ENCODE data around the genes STK17A and SPDYE1.

DNA sequence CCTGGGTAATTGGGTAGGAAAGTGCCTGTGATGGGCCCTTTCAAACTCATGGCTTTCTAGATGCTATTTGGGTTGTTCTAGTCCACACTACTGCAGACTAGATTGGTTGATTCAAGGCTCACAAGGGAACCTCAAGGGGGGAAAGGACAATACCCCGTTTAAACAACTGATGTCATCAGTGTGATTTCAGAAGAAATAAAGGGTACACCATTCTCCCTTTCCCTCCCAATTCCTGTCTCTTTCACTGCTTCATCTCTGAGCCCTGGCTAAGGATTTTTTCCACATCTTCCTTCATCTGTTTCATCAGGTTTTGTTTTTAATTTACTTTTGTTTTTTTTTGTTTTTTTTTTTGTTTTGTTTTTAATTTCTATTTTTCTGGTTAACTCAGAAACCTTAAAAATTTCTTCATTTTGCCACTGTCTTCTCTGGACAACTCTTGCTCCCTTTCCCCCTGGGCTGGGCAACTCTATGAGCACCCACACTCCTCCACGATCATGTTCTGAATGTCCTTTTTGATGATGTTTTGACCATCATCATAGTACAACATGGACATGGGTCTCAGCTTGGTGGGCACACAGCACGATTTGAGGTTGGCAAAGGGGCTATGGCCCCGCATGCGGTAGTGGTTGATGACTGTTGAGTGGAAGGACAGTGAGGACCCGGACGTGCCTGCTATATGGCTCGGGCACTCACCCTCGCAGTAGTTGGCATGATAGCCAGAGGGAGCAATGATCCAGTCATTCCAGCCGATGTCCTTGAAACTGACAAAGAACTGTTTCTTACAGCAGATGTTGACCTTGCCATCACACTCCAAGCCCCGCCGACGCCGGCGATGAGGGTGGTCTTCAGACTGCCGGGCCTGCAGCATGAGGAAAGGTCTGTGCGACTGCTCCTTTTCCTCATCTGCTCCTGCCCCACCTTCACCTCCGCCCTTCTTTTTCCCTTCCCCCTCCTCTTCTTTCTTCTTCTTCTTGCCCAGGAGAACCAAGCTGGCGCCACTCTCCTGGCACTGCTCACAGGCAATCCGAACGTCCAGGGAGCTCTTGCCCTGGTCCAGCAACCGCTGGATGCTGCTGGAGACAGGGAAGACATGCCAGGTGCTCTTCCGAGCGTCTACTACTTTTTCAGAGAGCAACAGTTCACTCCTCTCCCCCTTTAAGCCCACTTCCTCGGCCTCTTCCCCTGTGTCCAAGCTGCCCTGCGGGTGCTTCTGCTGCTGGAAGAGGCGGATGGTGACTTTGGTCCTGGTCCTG lies 13.3 kb downstream of the INHBA start:
- PRO-cap, 3 experiments, result no peak in any of the 3 experiments
- RAMPAGE, long total RNA, 2 experiments, result no peak in any of the 2 experiments
- RRBS, result no CpG with 5 or more reads among the region's 27 CpGs

GRCh38 chr7:41698341-41699238 lies 4.3 kb downstream of the INHBA start:
- PRO-cap, 3 experiments, result peak in 1 of 3 experiments; most common plus-strand start chr7:41698661 (in 1)
- RAMPAGE, long total RNA, 2 experiments, result no peak in any of the 2 experiments
- RRBS, result no CpG with 5 or more reads among the region's 8 CpGs

- PRO-cap, 3 experiments, result no peak in any of the 3 experiments
- RAMPAGE, long total RNA, 2 experiments, result no peak in any of the 2 experiments
- RRBS, result no CpG with 5 or more reads among the region's 25 CpGs
Observed at GRCh38 chr7:41705918-41706843, 3.3 kb upstream of the INHBA start.

GRCh38 chr7:41942407-41942803 lies 239.5 kb upstream of the INHBA start:
- PRO-cap, 3 experiments, result no peak in any of the 3 experiments
- RAMPAGE, long total RNA, 2 experiments, result no peak in any of the 2 experiments
- RRBS, result no CpG with 5 or more reads among the region's 19 CpGs

DNA sequence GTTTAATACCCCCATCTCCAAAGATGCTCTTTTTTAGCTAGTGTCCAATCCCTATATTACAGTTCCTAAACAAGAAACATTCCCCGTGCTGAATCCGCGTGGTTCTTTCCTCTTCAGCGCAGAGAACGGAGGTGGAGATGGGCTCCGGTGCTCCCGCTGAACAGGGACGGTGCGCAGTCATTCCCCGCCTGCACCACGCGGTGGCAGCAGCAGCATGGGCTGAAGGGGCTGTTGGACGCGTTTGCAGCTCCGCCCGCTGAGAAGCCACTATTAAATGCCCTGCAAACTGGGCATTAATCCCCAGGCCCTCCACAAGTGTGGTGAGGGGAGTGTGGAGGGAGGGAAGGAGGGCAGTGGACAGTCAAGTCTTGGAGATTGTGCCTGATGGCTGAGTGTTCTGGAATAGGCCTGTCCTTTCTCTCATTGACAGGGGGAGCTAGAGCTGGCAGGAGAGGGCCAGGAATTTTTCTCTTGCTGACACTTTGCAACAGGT lies 240.2 kb upstream of the INHBA start:
- PRO-cap, 3 experiments, result no peak in any of the 3 experiments
- RAMPAGE, long total RNA, 2 experiments, result no peak in any of the 2 experiments
- RRBS, result no CpG with 5 or more reads among the region's 16 CpGs

- PRO-cap, 3 experiments, result peak in 2 of 3 experiments; most common minus-strand start chr7:41971857 (in 2)
- RAMPAGE, long total RNA, 2 experiments, result no peak in any of the 2 experiments
- RRBS, result no CpG with 5 or more reads among the region's 7 CpGs
Observed at GRCh38 chr7:41971684-41972088, 265.3 kb downstream of the GLI3 start.

- PRO-cap, 3 experiments, result no peak in any of the 3 experiments
- RAMPAGE, long total RNA, 2 experiments, result no peak in any of the 2 experiments
- RRBS, result no CpG with 5 or more reads among the region's 8 CpGs
Observed at GRCh38 chr7:42340274-42340801, 103.3 kb upstream of the GLI3 start.

- PRO-cap, 3 experiments, result no peak in any of the 3 experiments
- RAMPAGE, long total RNA, 2 experiments, result no peak in any of the 2 experiments
- RRBS, result no CpG with 5 or more reads among the region's 2 CpGs
Observed at GRCh38 chr7:42746264-42746654, 165.6 kb downstream of the C7orf25 start.

GRCh38 chr7:42888559-42889193 lies 23.2 kb downstream of the C7orf25 start:
- PRO-cap, 3 experiments, result peak in 3 of 3 experiments; most common plus-strand start chr7:42888805 (in 2); most common minus-strand start chr7:42888656 (in 2)
- RAMPAGE, long total RNA, 2 experiments, result start-site peak on the plus strand in 2 of 2 experiments, at chr7:42888738-42889003 at its widest, 11 to 55 reads per replicate; start-site peak on the minus strand in 2 of 2 experiments, at chr7:42888663-42888731 at its widest, 151 to 174 reads per replicate
- RRBS, result 2% methylated on average over 4 of the region's 28 CpGs

DNA sequence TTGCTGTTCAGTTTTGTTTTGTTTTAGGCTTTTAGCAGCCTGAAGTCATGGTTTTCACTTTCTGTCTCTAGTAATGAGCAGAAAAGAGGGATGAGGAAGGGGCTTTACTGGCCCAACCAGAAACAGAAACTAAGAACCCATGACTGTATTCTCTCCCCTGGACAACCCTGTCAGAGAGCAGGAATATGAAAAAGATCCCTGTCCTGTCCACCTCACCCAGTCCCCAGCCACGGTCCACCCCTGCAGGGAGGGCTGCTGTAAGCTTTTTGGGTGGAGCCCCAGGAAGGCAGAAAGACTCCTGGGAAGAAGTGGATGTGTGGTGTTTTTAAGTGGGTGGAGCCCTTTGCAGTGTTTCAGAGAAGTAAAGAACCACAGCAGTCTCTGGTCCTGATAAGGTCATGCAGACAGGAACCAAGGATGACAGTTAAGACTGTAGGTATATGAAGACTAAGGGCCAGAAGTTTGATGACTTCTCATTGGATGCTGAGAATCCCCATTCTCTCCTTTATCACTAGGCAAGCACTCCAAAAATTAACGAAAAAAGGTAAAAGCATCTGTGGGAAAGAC lies 13.8 kb downstream of the MRPL32 start:
- PRO-cap, 3 experiments, result no peak in any of the 3 experiments
- RAMPAGE, long total RNA, 2 experiments, result no peak in any of the 2 experiments
- RRBS, result no CpG with 5 or more reads among the region's 2 CpGs

DNA sequence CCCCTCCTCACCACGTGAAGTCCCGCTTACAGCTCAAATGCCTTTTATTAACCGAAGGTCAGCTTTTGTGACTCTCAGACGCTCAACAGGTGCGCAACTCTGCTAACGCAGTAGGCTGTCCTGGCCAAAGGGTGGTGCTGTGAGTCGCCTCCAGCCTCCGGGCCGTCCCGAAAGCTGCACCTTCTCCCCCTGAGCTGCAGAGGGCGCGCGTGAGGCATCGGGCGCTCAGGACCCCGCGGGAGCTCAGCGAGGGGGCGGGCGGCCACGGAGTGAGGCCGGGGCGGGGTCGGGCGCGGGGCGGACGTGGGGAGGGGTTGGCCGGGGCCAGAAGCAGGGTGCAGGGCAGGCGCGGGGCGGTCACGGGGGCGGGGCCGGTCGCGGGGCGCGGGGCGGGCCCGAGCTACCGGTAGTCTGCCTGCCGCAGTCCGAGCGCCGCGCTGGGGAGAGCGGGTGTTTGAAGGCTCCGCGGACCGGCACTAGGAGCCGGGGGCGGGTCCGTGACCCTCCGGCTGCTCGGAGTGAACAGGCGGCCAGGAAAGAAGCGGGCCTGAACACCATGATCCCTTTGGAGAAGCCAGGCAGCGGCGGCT lies at the start of gene STK17A:
STK17A (plus strand) TSS at position 421 of the 590 bp plus-strand sequence.
- PRO-cap, 3 experiments, result peak in 3 of 3 experiments; most common plus-strand start position 428 of the sequence (in 3); most common minus-strand start position 136 of the sequence (in 1)
- RAMPAGE, long total RNA, 2 experiments, result no peak in any of the 2 experiments
- RRBS, result 2% methylated on average over 28 of the region's 60 CpGs

- PRO-cap, 3 experiments, result no peak in any of the 3 experiments
- RAMPAGE, long total RNA, 2 experiments, result no peak in any of the 2 experiments
- RRBS, result no CpG with 5 or more reads among the region's 2 CpGs
Observed at GRCh38 chr7:43585491-43586034, 2.7 kb downstream of the STK17A start.

GRCh38 chr7:43695222-43695841 lies 34.0 kb downstream of the COA1 start:
- PRO-cap, 3 experiments, result no peak in any of the 3 experiments
- RAMPAGE, long total RNA, 2 experiments, result no peak in any of the 2 experiments
- RRBS, result no CpG with 5 or more reads among the region's 2 CpGs

- PRO-cap, 3 experiments, result no peak in any of the 3 experiments
- RAMPAGE, long total RNA, 2 experiments, result no peak in any of the 2 experiments
- RRBS, result no CpG with 5 or more reads among the region's 6 CpGs
Observed at GRCh38 chr7:43792464-43793031, 34.1 kb downstream of the BLVRA start.

DNA sequence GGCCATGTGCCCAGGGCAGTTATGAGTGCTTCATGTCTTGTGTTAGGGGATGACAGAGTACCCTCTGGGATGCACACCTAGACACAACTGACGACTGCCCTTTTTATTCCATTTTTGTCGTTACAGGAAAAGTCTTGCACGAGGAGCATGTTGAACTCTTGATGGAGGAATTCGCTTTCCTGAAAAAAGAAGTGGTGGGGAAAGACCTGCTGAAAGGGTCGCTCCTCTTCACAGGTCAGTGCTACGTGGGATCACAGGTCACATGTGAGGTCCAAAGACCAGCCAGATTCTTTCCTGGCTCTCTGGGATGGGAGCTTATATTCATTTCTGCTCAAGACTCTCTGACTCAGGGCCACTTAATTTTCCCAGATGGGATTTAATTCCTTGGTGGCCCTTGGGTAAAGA lies 41.9 kb downstream of the BLVRA start:
- PRO-cap, 3 experiments, result no peak in any of the 3 experiments
- RAMPAGE, long total RNA, 2 experiments, result no peak in any of the 2 experiments
- RRBS, result no CpG with 5 or more reads among the region's 6 CpGs

DNA sequence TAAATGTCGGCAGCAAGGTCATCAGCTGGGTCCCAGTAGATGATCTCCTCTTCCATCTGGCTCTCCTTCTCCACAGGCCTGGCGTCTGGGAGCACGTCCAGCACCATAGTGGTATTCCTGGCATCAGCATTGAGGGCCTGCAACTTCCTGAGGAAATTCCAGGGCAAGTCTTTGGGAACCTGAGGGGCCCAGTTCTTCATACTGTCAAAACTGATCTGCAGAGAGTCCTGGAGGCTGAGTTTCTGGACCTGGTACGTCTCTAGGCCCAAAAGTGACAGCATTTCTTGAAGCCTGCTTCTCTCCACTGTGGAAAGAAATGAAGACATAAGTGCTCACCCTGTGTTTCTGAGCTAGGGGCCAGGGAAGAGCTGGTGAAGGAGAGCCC lies 9.6 kb upstream of the MRPS24 start:
- PRO-cap, 3 experiments, result no peak in any of the 3 experiments
- RAMPAGE, long total RNA, 2 experiments, result no peak in any of the 2 experiments
- RRBS, result no CpG with 5 or more reads among the region's 4 CpGs

DNA sequence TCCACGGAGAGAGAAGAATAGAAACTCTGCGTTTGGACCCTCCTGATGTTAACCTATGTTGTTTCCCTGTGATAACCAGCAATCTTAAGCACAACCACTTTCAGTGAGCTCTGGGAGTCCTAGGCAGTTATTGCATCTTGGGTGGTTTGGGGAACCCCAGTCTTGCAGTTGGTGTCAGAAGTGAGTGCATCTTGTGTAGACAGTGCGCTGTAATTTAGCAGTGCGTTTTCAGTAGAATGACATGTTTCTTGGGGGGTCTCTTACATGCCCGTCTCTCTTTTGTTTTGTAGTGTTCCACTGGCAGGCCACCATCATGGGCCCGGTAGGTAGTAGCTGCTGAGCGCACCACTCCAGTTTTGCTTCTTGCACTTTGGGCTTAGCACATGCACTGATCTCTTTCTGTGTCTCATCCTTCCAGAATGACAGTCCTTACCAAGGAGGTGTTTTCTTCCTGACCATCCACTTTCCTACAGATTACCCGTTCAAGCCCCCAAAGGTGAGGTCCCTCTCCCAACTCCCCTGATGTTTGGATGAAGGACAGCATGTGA lies 16.4 kb downstream of the UBE2D4 start:
- PRO-cap, 3 experiments, result no peak in any of the 3 experiments
- RAMPAGE, long total RNA, 2 experiments, result no peak in any of the 2 experiments
- RRBS, result no CpG with 5 or more reads among the region's 8 CpGs

- PRO-cap, 3 experiments, result no peak in any of the 3 experiments
- RAMPAGE, long total RNA, 2 experiments, result start-site peak on the plus strand in 2 of 2 experiments, at chr7:43997894-43997903 at its widest, 36 to 95 reads per replicate
- RRBS, result no CpG with 5 or more reads among the region's 3 CpGs
Observed at GRCh38 chr7:43997658-43998122, at the start of gene SPDYE1. Gene SPDYE1 (plus strand): TSS chr7:43997897.

DNA sequence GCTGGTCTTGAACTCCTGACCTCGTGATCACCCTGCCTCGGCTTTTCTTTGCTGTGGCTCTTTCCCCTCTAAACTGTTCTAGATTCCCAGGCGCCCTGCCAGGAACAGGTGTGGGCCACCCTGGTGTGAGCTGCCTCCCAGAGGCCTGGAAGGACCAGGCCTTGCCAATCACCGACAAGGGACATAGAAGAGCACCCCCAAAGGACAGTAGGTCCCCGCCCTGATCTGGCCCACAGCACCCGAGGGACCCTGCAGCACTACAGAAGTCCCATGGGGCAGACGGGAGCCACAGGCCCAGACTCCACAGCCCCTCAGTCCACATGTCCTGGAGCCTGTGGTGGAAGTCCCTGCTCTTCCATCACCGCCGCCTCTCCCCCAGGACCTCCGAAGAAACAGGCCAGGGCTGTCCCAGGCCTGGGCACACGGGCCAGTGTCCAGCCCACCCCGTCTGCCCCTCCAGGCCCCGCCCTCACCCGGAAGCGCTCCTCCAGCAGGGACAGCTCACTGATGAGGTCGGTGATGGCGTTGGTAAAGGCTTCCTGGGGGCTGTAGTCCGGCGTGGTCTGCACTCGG lies 16.5 kb downstream of the SPDYE1 start:
- PRO-cap, 3 experiments, result no peak in any of the 3 experiments
- RAMPAGE, long total RNA, 2 experiments, result no peak in any of the 2 experiments
- RRBS, result no CpG with 5 or more reads among the region's 20 CpGs

DNA sequence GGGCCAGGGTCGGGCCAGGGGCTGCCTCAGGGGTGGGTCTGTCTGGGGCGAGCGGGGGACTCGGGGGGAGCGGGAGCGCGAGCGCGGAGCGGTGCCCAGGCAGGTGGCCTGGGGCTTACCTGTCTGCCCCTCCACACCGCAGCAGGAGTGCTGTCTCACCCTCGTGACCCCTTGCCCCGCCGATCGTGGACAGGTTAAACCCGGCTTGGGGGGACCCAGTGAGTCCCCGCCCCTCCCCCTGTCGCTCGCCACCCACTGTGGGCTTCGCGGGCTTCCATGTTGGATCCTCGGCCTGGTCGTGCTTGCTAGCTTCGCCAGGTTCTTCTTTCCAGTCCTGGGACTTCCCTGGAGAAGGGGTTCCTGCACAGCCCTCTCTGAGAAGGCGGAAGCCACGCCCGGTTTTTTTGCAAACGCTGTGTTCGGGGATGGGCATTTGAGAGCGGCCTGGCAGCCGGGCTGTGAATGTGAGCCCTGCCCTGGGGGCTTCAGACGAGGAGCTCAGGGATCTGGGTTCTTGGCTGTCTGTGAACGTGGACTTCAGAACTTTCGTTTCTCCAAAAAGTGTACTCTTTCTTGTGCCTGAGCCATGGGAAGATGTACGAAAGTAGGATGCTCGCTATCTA lies 444 bp downstream of the DBNL start:
- PRO-cap, 3 experiments, result no peak in any of the 3 experiments
- RAMPAGE, long total RNA, 2 experiments, result no peak in any of the 2 experiments
- RRBS, result 2% methylated on average over 5 of the region's 36 CpGs